RPMI7951 (cell line): ENCODE measurements around a stretch of chr18.

GRCh38 chr18:75257710-75258107 lies 47.1 kb downstream of the TSHZ1 start:
- RAMPAGE, long total RNA = no peak

DNA sequence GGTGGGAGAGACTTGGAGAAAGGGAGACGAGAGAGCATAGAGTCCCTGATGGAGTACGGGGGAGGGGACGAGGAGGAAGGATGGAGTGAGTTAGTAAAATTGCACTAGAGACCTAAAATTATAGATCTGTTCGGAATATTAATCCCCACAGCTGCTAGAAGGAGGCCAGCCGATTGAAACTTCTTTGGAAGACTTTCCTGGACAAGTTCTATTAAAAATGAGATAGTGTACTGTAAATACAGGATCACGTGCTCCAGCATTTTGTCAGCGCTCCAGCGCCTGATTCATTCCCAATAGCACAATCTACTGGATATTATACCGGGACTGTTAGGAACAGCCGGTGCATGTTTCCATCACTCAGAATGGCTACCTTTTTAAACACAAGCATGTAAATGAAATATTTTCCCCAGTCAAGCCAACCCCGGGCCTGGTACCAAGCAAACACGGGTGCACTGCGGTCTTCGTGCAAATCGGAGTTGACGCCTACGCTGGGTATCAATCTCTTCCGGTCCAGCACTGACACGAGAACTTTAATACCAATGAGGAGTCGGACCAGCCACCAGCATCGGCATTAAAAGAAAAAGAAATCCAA lies 438.2 kb downstream of the ZNF516 start:
- RAMPAGE, long total RNA = no peak

GRCh38 chr18:76064956-76065329 lies 430.1 kb downstream of the ZNF516 start:
- RAMPAGE, long total RNA = no peak

DNA sequence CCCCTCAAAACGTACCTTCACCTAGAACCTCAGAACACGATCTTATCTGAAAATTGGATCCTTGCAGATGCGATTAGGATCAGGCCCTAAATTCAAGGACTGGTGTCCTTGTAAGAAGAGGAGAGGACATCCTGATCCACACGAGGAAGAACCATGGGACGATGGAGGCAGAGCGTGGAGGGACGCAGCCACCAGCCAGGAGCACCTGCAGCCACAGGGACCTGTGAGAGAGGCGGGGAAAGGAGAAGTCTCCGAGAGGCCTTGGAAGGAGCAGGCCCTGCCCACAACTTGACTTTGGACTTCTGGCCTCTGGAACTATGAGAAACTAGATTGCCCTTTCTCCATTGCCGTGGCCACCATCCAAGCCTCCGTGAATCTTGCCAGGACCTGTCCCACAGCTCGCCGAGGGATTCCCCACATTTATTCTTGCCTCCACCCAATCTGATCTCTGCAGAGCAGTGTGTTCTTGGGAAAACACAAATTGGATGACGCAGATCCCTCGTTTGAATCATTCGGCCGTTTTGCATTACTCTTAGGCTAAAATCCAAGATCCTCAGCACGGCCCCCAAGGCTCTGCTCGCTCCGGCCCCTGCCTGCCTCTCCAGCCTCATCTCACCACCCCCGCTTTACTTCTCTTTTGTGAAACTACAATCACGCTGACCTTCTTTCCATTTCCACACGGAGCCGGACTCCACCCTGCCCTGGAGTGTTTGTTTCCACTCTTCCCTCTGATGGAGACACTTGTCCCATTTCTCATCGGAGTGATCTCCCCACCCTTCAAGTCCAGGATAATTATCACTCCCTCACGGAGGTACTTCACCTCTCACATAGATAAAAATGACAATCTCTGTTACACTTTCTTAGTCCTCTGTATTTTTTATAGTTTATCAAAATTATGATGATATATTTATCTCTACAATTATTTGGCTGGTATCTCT lies 364.2 kb downstream of the ZNF516 start:
- RAMPAGE, long total RNA = no peak

DNA sequence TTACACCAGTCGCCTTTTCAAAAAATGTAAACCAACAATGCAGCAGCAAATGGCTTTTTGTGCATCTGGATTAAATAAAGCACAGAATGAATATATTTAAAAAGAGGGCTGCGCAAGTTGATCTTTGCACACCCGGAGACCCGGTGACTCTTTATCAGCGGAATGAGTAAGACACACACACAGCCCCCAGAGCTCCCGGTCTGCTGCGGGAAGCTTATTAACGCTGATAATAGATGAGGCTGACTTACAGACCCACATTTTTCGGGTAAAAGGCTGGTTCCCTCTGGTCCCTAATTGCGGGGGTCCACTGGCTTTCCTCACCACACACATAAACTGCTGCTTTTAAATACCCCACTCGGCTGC lies 1.2 kb downstream of the ZNF516 start:
- RAMPAGE, long total RNA = no peak

DNA sequence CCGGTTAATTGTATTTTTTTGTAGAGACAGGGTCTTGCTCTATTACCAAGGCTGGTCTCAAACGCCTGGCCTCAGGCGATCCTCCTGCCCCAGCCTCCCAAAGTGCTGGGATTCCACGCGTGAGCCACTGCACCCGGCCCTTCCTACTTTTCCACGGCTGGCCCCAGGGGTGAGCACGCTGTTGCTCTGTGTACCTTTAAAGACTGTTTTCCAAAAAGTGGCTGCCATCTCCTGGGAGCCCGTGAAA lies 135.8 kb upstream of the ZNF236 start:
- RAMPAGE, long total RNA = no peak

DNA sequence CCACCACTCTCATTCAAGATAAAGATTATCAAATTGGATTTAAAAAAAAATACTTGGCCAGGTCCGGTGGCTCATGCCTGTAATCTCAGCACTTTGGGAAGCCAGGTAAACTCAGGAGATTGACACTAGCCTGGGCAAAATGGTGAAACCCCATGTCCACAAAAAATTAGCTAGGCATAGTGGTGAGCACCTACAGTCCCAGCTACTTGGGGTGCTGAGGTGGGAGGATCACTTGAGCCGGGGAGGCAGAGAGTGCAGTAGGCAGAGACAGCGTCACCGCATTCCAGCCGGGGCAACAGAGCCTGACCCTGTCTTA lies 2.2 kb upstream of the ZNF236 start:
- RAMPAGE, long total RNA = no peak

GRCh38 chr18:76953478-76953908 lies 131.1 kb downstream of the ZNF236 start:
- RAMPAGE, long total RNA = no peak

DNA sequence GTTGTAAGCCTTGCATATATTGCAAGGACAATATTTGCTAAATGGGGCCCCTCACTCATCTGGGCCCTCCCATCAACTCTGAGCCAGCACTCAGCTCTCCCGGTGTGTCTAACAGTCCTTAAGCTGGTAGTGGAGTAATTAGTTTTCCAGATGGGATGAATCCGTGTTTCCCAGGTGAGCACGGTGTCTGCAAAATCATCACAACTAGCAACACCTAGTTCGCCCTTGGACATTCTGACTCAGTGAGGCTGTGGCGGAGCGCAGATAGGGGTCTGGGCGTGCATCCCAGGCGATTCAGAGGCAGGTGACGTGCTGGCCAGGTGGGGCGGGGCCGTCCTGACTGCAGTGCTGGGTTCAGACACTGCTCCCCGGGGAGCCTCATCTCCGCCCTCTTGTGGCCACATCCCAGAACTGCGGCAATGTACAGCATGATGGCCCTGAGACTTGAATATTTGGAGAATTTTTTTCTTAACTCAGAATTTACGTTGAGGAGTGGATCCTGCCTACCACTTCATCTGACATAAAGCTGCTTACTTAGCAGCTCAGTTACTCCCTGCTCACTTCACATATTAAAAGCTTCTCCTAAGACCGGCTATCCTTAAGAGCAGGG lies 149.4 kb downstream of the MBP start:
- RAMPAGE, long total RNA = no peak

DNA sequence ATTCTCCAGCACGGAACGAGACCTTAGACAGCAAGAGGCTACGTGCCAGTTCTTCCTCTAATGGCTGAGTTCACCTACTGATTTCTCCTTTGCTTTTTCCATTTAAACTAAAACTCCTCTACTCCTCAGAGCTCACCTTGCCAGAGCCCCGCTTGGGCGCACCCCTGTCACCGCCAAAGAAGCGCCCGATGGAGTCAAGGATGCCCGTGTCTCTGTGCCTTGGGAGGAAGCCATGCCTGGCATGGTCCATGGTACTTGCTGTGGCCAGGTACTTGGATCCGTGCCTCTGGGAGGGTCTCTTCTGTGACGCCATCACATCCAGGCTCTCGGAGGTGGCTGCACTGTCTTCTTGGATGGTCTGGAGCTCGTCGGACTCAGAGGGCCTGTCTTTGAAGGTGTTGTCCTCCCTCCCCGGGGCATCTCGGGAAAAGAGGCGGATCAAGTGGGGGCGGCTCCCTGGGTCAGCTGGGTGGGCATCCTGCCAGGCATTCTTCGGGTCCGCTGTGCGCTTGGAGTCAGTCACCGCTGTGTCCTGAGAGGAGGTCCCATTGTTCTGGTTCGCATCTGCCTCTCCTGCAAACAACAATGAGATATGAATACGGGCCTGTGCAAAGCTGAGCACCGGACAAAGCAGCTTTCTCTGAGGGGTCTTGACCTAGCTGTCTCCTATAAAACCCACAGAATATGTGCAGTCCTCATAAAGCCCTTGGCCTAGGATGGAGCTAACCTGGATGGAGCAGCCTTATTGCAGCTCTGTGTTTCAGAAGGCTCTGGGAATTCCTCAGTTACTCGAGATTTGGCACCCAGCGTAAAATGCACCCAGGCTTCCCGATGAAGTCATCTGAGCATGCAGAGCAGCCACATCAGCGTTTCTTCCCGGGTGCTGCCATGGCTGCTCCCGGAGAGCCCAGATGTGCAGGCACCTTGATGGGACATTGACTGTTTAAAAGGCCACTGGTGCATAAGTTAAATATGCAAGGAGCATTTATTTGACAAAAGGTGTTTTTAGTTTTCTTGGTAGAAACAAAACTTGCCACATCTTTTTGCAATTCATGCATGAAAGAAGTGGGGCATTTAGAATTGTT lies 115.5 kb downstream of the MBP start:
- RAMPAGE, long total RNA = no peak

DNA sequence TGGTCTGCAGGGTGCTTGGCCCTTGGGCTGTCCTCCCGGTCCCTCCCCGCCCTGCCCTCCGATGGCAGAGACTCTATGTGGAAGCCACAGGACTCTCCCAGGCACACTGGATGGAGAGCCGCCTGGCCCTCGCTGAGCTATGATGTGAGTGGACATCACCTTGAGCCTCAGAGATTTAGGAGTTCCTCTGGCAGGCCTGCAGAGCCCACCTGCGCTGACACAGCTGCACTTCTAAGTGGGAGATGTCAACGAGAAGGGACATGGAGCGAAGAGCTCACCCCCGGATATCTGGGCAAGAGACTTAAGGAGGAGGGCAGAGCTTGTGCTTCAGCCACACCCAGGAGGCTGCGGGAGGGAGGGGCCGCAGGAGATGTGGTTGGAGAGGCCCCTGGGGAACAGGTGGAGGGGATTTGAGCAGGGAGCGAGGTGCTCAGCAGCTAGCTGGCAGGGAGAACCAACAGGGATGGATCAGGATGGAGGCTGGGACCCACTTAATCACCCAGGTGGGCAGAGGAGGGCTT lies 78.5 kb downstream of the MBP start:
- RAMPAGE, long total RNA = no peak

GRCh38 chr18:77058497-77058889 lies 74.1 kb downstream of the MBP start:
- RAMPAGE, long total RNA = no peak

- RAMPAGE, long total RNA = no peak
Measured at GRCh38 chr18:77060666-77061829, 71.5 kb downstream of the MBP start.

- RAMPAGE, long total RNA = no peak
Measured at GRCh38 chr18:77086052-77086497, 46.5 kb downstream of the MBP start.

DNA sequence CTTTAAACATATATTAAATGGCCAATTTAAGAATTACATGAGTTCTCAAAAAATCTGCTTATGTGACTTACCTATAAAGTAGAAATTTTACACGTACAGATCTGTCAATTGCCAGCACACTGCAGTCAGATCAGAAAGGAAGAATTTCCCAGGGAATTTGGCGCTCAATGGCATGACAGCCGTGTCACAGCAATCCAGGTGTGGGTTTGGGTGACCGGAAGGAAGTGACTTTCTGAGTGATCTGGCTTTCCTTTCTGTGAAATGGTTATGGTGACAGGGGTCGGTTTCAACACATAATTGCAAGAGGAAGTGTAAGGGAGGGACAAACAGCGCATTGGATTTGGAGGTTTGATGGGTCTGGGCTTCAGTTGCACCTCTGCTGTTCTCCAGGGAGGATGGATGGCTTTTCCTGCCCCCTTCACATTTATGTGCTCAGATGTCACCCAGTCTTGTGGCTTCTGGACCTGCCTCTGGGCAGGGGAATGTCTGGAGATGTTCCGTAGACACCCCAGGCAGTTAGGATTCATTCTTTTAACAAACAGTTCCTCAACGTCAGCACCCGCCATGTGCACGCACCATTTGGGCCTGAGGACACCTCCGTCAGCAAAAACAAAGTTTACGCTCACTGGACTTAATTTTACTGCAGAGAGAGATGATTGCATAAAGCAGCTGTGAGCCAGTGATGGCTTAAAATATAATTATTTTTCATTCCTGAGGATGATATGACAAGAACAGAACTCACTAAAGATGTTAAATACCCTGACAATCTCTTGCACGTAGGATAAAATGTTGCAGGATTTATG lies 37.1 kb downstream of the MBP start:
- RAMPAGE, long total RNA = no peak

GRCh38 chr18:77124389-77124644 lies 8.3 kb downstream of the MBP start:
- RAMPAGE, long total RNA = no peak

- RAMPAGE, long total RNA = no peak
Measured at GRCh38 chr18:77207269-77207840, 42.3 kb upstream of the GALR1 start.

DNA sequence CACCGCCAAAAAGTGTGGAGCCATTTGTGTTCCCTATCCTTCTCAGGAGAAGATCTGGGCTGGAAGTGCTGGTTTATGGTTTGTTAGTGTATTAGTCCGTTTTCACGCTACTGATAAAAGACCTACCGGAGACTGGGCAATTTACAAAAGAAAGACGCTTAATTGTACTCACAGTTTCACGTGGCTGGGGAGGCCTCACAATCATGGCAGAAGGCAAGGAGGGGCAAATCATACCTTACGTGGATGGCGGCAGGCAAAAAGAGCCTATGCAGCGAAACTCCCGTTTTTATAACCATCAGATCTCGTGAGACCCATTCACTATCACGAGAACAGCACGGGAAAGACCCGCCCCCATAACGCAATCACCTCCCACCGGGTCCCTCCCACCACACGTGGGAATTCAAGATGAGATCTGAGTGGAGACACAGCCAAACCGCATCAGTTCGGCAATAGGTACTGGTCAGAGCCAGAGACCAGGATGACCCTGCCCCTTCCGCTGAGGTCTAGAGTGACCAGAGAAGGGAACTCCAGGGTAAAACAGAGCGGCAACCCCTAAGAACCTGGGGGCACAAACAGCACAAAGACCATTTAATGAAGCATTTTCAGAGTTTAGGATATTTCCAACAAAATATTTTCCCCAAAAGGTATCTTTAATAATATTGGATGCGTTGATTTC lies 744.0 kb downstream of the GALR1 start:
- RAMPAGE, long total RNA = no peak

DNA sequence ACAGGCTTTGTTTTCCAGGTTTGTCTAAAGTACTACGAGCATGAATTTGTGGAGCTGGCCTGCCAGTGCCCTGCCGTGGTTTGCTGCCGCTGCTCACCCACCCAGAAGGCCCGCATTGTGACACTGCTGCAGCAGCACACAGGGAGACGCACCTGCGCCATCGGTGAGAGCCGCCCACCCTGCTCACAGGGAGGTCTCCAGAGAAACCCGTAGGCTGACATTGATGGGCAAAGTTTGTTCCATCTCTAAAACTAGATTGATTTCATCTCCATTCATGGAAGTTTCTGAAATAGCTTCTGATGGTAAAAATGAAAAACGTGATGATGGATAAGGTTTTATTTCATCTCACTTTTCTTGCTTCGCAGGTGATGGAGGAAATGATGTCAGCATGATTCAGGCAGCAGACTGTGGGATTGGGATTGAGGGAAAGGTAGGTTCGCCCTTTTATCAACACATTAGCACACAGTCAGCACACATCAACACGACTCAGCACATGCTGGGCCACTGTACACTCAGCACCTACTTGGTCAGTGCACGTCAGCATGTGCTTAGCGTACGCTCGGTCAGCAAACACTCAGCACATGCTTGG lies 50.2 kb upstream of the NFATC1 start:
- RAMPAGE, long total RNA = no peak

- RAMPAGE, long total RNA = no peak
Measured at GRCh38 chr18:79393290-79393584, 2.5 kb upstream of the NFATC1 start.